ENCODE measurements around a stretch of chr7.

DNA sequence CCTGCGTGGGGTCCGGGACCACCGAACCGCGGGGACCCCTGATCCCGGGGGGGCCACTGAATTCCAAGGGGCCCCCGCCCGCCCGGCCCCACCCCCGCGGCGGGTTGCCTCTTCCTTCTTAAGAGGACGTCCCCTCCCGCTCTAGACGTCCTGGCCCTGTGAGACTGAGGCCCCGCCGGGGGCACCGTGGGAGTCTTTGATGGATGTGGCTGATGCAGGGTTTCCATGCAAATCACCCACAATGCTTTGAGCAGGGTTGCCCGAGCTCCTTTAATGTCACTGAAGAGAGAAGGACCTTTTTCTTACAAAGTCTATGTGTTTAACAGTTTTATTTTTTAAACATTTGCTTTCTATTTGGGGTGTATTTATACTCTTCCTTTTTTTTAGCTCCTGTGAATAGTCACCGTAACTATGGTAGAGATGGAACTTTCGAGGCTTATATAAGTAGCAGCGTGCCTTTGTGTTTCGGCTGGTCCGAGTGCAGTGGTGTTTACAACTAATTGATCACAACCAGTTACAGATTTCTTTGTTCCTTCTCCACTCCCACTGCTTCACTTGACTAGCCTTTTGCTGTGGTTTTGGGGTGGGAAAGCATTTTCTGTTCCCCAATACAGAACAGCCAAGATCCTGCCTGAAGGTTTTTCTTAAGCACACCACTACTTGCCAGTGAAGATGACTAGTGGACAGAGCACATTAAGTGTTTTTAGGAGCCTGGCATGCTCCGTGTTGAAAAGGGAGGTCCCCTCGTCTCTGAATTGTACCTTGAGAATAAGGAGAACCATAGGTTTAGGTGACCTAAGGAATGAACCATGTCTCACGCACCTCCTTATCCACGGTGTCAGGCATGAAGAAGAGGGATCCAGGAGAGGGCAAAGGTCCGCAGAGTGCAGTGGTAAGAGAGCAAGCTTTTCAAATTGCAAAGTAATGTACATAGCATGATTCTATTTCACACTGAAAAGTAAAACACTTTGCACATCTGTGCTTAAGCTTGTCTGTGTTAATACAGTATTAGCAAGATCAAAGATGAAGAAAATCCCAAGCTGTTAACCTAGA is 44.7 kb downstream of the PDIA4 start:
- PRO-cap, 4 experiments = peak in 4 of 4 experiments; most common plus-strand start position 467 of the sequence (in 3); most common minus-strand start position 166 of the sequence (in 2)
- RAMPAGE, long total RNA, 2 experiments = no peak in any of the 2 experiments
- RRBS = 3% methylated on average over 9 of the region's 29 CpGs

DNA sequence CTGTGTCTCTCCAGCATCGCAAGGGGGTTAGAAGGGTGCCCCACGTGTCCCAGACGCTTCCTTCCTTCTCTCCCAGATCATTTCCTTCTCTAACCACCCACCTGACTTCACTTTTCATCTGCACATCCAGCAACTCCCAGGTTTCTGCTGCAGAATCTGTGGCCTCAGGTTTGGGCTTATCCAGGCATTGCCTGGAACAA is 14.4 kb downstream of the PDIA4 start:
- PRO-cap, 4 experiments = no peak in any of the 4 experiments
- RAMPAGE, long total RNA, 2 experiments = no peak in any of the 2 experiments
- RRBS = no CpG with 5 or more reads among the region's 3 CpGs

- PRO-cap, 4 experiments = no peak in any of the 4 experiments
- RAMPAGE, long total RNA, 2 experiments = no peak in any of the 2 experiments
- RRBS = no CpG with 5 or more reads among the region's 8 CpGs
Observed at GRCh38 chr7:149196691-149197111, 1.4 kb downstream of the ZNF282 start.

DNA sequence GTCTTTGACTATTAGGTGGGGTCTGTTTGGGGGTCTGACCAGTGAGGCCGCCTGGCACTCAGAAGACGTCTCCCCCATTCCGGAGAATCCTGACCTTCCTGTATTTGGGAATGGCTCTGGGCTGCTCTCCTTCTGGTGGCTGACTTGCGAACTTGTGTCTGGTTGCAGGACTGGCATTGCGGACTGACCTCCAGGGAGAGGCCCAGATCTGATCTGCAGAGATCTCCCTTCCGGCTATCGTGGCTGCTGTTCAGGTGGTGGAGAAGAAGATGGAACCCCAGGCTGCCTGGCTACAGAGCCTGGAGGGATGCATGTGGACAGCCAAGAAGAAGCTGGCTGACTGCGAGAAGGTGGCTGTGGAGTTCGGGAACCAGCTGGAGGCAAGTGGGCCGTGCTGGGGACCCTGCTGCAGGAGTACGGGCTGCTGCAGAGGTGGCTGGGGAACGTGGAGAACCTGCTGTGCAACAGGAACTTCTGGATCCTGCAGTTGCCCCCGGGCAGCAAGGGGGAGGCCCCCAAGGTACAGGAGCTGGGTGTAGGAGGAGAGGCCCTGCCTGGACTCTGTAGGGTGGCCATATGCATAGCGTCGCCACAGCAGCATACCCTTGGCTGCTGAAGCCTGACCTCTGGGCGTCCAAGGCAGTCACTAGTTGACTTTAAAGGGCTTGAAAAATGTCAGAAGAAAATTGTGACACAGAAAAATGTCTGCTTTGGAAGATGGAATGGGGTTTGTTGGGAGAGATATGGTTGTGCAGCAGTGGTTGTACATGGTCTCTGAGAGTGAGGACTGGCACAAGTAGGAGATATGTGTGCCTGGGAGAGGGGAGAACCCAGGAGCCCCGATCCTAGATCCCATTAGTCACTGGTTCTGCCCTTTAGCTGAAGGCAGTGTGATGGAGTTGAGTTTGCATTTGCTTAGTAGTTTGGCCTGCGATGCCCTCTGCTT is 25.7 kb downstream of the ZNF783 start:
- PRO-cap, 4 experiments = no peak in any of the 4 experiments
- RAMPAGE, long total RNA, 2 experiments = start-site peak on the plus strand in 1 of 2 experiments, centred at position 584 of the sequence, 11 reads per replicate
- RRBS = no CpG with 5 or more reads among the region's 18 CpGs

- PRO-cap, 4 experiments = no peak in any of the 4 experiments
- RAMPAGE, long total RNA, 2 experiments = no peak in any of the 2 experiments
- RRBS = no CpG with 5 or more reads among the region's 3 CpGs
Observed at GRCh38 chr7:149375600-149376128, 85.2 kb downstream of the ZNF777 start.

- PRO-cap, 4 experiments = no peak in any of the 4 experiments
- RAMPAGE, long total RNA, 2 experiments = no peak in any of the 2 experiments
- RRBS = no CpG with 5 or more reads among the region's 6 CpGs
Observed at GRCh38 chr7:149588198-149589281, 90.9 kb upstream of the ZNF746 start.

- PRO-cap, 4 experiments = no peak in any of the 4 experiments
- RAMPAGE, long total RNA, 2 experiments = no peak in any of the 2 experiments
- RRBS = no CpG with 5 or more reads among the region's 8 CpGs
Observed at GRCh38 chr7:149609680-149610440, 104.9 kb upstream of the KRBA1 start.

- PRO-cap, 4 experiments = no peak in any of the 4 experiments
- RAMPAGE, long total RNA, 2 experiments = no peak in any of the 2 experiments
- RRBS = no CpG with 5 or more reads among the region's 3 CpGs
Observed at GRCh38 chr7:149612190-149612491, 102.6 kb upstream of the KRBA1 start.

GRCh38 chr7:149620902-149621713 is 93.6 kb upstream of the KRBA1 start:
- PRO-cap, 4 experiments = no peak in any of the 4 experiments
- RAMPAGE, long total RNA, 2 experiments = start-site peak on the minus strand in 1 of 2 experiments, at chr7:149621286-149621436 at its widest, 6 reads per replicate
- RRBS = no CpG with 5 or more reads among the region's 27 CpGs

DNA sequence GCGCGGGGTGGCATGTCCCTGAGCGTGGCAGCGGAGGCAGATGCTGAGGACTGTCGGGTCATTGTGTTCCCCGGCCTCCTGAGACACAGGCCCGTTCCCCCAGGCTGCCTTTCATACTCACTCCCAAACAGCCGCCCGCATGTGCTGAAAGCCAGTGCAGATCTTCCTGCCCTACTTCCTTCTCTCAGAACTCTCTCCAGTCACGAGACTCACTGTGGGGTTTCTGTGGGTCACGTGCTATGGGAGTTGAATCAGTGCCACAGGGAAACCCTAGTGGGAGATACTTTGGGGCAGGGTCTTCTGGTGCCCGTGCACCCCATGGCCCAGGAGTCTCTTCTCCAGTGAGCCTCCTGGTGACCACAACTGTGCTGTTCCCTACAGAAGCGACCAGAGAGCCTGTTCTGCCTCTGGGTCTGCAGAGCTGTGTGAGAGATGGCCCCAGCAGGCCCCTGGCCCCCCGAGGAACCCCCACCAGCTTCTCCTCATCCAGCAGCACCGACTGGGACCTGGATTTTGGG is 10.8 kb downstream of the KRBA1 start:
- PRO-cap, 4 experiments = peak in 1 of 4 experiments; most common minus-strand start position 164 of the sequence (in 1)
- RAMPAGE, long total RNA, 2 experiments = no peak in any of the 2 experiments
- RRBS = no CpG with 5 or more reads among the region's 15 CpGs

DNA sequence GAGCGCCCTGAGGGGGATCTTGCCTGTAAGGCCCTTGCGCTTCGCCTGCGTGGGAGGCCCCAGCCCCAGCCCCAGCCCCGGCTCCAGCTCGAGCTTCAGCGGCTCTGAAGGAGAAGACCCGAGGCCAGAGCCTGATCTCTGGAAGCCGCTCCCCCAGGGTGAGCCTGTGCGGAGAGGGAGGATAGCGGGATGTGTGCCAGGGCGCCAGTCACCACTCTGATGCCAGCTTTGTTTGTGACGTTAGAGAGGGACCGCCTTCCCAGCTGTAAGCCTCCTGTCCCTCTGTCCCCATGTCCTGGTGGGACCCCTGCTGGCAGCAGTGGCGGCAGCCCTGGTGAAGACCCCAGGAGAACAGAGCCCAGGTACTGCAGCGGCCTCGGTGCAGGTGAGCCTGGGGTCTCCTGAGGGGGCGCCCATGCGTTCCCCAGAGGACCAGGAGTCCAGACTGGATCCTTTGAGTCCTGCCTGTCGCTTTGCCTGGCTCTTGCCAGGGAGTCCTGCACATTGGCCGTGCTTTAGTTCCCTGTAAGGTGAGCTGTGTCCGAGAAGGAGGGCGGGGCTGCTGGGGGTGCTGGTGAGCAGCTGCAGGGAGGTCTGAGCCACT is 15.5 kb downstream of the KRBA1 start:
- PRO-cap, 4 experiments = no peak in any of the 4 experiments
- RAMPAGE, long total RNA, 2 experiments = no peak in any of the 2 experiments
- RRBS = no CpG with 5 or more reads among the region's 23 CpGs

DNA sequence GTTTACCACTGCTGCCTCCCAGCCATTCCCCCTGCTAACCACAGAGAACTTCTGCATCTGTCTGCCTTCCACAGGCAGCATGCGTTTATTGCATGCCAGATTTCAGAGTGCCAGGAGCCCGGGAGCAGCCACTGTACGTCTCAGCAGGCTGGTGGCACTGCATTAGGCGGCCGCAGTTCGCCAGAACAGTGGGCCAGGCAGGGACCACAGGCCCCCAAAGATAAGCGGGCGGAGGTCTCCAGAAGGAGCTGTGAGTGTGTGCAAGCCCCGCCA is 26.9 kb downstream of the KRBA1 start:
- PRO-cap, 4 experiments = peak in 2 of 4 experiments; most common plus-strand start position 98 of the sequence (in 2)
- RAMPAGE, long total RNA, 2 experiments = no peak in any of the 2 experiments
- RRBS = no CpG with 5 or more reads among the region's 9 CpGs

DNA sequence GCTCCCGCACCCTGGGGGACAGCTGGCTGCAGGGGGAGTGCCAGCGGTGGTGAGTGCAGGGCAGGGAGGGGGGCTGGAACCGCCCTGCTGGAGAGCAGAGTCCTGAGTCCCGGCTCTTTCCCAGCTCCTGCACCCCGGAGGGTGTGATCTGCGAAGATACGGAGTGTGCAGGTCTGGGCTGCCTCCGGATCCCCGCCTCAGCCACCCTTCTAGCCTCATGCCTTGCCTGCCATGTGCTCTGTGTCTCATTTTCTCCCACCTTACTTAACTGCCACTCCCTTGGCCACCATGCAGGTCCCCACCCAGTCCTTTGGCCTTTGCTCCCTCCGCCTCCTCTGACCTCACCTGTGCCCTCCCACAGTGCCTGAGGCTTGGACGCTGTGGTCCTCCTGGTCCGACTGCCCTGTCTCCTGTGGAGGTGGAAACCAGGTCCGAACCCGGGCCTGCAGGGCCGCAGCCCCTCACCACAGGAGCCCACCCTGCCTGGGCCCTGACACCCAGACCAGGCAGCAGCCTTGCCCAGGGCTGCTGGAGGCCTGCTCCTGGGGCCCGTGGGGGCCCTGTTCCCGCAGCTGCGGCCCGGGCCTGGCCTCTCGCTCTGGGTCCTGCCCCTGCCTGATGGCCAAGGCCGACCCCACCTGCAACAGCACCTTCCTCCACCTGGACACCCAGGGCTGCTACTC is 16.5 kb upstream of the ZNF862 start:
- PRO-cap, 4 experiments = no peak in any of the 4 experiments
- RAMPAGE, long total RNA, 2 experiments = no peak in any of the 2 experiments
- RRBS = 71% methylated on average over 6 of the region's 21 CpGs

- PRO-cap, 4 experiments = no peak in any of the 4 experiments
- RAMPAGE, long total RNA, 2 experiments = no peak in any of the 2 experiments
- RRBS = 3% methylated on average over 3 of the region's 46 CpGs
Observed at GRCh38 chr7:150219784-150220414, 103.3 kb upstream of the LRRC61 start.

DNA sequence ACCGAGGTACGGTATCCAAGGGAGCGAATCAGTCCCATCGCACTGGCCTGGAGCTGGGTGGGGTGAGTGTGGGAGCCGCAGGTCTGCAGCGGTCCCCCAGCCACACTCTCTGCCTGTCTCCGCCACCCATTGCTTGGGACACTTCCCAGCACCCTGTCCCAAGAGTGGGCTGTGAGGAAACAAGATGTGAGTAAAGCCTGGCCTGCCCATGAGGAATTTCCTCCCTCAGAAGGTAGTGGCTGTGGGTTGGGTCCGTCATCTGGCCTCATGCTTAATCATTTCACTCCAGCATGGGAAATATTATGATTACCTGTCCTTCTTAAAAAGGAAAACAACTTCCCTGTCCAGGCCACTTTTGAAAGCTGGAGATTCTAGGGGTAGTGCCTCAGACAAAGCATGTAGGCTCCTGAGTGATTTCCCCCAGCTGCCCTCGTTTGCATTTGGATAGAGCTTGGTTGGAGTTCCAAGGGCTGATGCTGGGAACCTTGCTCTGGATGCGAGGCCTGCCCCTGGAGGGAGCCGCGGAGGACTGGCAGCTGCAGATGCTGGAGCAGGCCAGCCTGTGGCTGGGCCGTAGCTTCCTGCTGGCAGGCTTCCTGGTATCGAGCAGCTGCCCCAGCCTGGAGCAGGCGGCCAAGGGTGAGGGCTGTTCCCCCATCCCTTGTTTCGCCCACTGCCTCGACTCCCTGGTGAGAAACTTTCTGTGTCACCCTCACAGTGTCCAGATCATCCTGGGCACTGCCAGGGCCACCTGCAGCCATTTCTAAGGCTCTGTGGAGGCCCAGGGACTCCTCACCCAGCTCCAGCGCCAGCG is 6.3 kb upstream of the ACTR3C start:
- PRO-cap, 4 experiments = no peak in any of the 4 experiments
- RAMPAGE, long total RNA, 2 experiments = no peak in any of the 2 experiments
- RRBS = no CpG with 5 or more reads among the region's 19 CpGs

DNA sequence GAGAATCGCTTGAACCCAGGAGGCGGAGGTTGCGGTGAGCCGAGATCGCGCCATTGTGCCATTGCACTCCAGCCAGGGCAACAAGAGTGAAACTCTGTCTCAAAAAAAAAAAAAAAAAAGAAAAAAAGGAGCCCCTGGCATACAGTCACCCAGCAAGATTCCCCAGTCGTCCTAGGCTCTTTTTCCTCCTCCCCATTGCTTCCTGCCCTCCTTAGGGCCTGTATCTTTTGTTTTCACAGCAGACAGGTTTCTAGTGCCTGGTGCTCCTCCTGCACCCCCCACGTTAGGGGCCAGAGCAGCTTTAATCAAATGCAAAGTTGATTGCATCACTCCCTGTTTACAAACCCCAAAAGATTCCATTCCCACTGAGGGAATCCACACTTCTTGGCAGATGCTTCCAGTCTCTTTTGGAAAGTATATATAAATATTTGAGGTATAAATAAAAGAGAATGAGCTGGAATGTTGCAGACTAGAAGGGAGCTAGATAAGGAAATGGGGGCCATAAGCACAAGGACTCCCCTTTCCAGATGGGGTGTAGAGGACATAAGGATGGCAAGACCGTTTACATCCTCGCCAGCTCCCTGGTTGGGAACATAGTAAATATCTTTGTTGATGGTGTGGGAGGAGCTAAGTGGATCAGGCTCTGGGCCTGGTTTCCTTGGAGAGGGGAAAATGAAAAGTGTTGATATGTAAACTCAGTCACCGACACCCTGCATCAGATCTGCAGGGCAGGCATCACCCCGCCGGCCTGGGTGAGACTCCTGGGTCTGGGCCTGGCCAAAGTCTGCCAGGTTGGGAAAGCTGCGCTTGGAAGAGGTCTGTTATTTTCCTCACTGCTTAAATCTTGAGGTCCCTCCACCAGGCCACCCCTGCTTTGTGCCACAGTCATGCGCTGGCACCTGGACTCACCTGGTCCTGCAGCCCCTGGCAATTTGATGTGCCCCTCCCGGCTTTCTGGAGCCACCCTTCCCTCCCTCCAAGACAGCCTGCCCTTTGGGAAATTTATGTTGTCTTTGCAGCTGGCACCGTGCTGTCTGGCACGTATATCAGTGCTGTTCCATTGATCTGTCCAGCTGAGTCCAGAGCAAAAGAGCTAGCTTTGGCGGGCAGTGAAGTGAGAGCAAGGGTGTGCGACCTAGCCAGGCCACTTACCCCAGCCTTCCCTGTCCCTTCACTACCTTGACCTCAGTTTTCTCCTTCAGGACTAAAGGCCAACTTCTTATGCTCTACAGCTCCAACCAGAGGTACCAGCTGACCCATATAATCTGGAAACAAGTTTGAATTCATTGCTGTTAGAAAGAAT is 6.0 kb downstream of the RARRES2 start:
- PRO-cap, 4 experiments = peak in 4 of 4 experiments; most common plus-strand start position 715 of the sequence (in 4); most common minus-strand start position 587 of the sequence (in 2)
- RAMPAGE, long total RNA, 2 experiments = no peak in any of the 2 experiments
- RRBS = no CpG with 5 or more reads among the region's 20 CpGs

GRCh38 chr7:150363968-150364271 is 4.7 kb upstream of the REPIN1 start:
- PRO-cap, 4 experiments = no peak in any of the 4 experiments
- RAMPAGE, long total RNA, 2 experiments = no peak in any of the 2 experiments
- RRBS = no CpG with 5 or more reads among the region's 3 CpGs

DNA sequence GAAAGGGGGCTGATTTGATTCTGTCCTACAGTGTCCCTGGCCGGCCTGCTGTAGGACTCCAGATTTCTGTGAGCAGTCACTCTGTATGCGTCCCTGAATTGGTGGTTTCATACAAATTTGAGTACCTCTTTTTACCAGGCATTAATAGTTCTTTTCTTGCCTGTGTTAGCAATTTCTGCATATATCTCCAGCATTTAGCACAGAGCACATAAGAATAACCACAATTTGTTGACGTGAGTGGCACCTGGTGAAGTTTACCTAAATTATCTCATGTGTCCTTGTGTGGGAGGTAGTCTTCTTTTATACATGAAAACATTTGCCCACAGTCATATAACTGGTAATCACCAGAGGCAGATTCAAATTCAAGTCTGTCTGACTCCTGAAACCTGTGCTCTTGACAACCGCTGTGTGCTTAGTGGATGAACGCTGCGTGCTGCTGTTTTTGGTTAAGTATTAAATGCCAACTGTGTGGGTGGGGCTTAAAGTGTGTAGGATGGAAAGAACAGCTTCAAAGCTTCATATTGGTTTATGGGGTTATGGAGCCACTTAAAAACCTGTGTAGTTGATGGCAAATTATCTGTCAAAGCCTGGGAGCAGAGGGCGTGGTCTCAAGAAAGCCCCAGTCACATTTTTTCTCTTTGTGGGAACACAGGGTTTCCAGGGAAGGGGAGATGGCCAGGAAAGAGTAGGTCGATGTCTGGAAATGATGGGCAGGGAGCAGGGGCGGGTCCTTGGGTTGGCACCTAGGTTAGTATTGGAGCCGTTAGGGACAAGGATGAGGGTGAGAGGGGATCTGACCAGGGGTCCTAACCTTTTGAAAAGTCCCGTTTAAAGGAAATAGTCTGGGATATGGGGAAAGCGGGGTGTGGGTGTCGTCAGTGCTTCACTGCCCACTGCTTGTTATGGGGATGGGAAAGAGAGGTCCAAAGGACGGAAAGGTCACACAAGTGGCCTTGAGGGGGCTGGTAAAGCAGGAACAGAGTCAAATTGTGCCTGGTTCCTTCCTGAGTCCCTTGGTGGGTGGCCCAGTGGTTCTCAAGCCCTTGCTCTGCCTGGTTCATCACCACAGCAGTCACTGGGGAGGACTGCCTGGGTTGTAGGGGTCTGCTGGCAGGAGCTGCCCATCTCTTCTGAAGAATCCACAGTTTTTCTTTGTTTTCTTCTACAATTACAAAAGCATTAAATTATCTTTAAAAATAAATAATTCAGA is 2.9 kb upstream of the ZNF775 start:
- PRO-cap, 4 experiments = no peak in any of the 4 experiments
- RAMPAGE, long total RNA, 2 experiments = no peak in any of the 2 experiments
- RRBS = no CpG with 5 or more reads among the region's 14 CpGs

- PRO-cap, 4 experiments = no peak in any of the 4 experiments
- RAMPAGE, long total RNA, 2 experiments = no peak in any of the 2 experiments
- RRBS = no CpG with 5 or more reads among the region's 22 CpGs
Observed at GRCh38 chr7:150398143-150398956, 7.1 kb upstream of the ENSG00000284691 start.

DNA sequence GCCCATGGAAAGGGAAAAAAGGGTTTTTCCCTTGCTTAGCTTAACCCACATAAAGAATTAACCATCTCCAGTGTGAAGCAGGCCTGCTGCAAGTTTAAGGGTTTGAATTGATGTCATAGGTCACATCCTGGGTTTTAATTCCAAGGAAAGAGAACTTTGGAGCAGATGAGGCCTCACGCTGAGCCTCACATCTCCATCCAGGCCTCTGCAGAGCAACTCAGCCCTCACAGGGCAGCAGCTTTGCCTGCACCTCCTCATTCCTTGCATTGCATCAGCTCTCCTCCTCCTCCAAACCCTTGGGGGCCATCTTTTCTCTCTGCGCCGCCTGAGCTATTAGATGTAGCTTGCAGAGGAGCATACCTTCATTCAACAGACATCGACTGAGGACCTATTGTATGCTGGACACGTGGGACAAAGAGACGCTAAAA is 3.3 kb upstream of the ENSG00000284691 start:
- PRO-cap, 4 experiments = no peak in any of the 4 experiments
- RAMPAGE, long total RNA, 2 experiments = no peak in any of the 2 experiments
- RRBS = no CpG with 5 or more reads among the region's 6 CpGs

All from uterus (tissue), 7 donors.